Placental epithelial cell (primary cell): ENCODE data around the gene TFAP2B.

- CAGE, long polyA plus RNA: no peak
Observed at GRCh38 chr6:45566681-45567226, 189.0 kb upstream of the SUPT3H start.

DNA sequence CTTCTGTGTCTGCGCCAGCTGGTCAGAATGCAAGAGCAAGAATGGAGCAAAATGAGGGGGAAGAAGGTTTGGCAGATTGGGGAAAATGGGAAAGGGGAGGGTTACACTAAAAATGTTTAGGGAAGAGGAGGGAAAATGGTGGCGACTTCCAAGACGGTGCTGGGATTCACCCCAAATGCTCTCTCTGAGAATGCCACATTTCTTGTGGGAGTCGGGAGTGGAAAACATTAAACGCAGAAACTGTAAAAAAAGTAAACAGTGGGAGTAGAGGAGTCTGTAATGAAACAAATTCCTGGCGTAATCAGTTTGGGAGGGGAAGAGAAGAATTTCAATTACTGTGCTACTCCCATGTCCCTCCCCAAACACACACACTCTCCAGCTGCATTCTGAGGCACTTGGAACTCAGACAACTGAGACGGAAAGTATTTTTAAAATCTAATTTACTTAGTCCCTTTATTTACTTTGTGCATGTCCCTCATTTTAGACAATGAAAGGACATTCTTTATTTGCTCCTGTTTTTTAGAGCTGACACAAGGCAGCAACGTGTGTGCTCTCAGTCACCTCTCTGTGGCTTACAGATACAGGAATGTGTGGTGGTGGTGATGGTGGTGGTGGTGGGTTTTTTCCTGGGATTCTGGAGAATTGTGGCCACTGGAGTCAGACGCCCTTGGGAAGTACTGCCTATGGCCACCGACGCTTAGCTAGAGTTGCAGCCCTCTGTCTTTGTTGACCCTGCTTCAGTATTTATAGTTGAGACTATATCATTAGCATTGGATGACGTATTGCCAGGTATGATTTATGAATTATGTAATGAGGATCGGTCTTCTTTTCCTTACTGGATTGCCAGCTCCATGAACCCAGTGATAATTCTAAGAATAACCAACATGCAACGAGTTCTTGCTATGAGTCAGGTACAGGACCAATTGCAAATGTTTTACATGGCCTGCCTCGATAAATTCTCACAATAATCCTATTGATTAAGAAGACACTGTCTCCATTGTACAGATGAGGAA lies 63.8 kb downstream of the CLIC5 start:
- CAGE, long polyA plus RNA: no peak

- CAGE, long polyA plus RNA: no peak
Observed at GRCh38 chr6:46393417-46394223, 97.6 kb downstream of the RCAN2 start.

DNA sequence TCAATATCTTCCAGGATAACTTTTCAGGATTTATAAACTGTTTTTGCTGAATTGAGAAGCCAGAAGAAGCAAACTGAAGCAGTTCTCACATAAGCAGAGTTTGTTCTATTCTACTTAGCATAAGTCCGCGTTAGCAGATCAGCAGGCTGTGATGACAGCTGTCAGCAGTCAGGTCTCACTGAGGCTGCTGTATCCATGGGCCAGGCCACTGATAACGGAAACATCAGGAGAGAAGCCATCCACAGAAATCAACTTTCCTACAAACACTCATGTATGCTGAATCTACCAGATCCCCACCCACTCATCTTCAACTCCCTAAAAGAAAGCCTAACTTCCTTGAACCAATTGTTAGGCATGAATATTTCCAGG lies 6.8 kb downstream of the RCAN2 start:
- CAGE, long polyA plus RNA: no peak

DNA sequence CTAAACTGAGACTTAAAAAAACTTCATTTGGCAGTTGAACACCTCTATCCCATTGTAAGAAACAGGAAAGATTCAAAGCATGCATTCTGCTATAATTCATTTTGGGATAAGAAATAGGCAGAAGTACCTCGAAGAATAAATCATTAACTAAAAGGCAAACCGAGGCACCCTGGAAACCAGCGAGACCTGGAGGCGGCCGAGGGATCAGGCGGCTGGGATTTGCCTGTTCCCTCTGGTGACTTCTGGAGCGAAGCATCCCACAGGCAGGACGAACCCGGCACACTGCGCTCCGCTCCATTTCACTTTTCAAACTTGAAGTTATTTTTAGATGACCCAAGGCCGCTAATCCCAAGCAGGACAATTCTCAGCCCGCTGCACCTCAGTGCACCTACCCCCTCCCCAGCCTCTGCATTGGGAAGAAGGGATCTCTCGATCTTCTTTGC lies 920 bp downstream of the RCAN2 start:
- CAGE, long polyA plus RNA: no peak

GRCh38 chr6:46873047-46873762 lies 48.5 kb downstream of the ADGRF5 start:
- CAGE, long polyA plus RNA: no peak

DNA sequence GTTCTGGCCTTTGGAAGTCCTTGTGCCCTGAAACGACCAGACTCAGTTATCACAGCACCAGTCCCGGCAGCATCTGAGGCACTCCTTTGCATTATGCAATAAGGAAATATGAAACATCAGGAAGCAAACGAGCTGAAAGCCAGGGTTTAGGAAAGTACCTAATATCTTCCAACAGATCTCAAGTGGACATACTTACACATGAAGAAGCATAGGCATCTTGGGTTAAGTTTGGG lies 61.9 kb upstream of the ADGRF1 start:
- CAGE, long polyA plus RNA: no peak

DNA sequence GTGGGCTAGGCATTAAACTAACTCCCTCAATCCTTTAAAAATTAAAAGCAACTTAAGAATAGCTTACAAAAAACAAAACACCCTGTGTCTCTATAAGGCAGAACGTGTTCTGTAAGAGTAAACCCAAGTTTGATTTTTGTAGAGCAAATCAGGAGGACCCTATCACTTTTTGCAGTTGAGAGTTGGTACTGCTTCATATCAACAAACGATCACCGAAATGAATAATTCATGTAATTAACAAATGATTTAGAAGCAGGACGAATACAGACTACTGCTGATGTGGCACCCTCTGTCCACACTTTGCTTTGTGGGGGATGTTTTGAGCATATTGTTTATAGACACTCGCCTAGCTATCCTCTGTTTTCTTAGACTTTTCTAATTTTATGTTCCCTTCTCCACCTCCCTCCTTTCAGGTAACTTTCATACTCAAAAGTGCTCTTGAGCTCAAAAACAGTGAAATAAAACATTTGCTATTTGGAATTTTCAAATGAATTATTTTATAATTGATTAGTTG lies 1.5 kb downstream of the CD2AP start:
- CAGE, long polyA plus RNA: no peak

- CAGE, long polyA plus RNA: no peak
Observed at GRCh38 chr6:49565799-49566601, 15.5 kb downstream of the C6orf141 start.

- CAGE, long polyA plus RNA: no peak
Observed at GRCh38 chr6:50818300-50819007, at the start of gene TFAP2B. TFAP2B (plus strand) TSS chr6:50818871.

- CAGE, long polyA plus RNA: no peak
Observed at GRCh38 chr6:50849457-50850154, 30.9 kb downstream of the TFAP2B start.

DNA sequence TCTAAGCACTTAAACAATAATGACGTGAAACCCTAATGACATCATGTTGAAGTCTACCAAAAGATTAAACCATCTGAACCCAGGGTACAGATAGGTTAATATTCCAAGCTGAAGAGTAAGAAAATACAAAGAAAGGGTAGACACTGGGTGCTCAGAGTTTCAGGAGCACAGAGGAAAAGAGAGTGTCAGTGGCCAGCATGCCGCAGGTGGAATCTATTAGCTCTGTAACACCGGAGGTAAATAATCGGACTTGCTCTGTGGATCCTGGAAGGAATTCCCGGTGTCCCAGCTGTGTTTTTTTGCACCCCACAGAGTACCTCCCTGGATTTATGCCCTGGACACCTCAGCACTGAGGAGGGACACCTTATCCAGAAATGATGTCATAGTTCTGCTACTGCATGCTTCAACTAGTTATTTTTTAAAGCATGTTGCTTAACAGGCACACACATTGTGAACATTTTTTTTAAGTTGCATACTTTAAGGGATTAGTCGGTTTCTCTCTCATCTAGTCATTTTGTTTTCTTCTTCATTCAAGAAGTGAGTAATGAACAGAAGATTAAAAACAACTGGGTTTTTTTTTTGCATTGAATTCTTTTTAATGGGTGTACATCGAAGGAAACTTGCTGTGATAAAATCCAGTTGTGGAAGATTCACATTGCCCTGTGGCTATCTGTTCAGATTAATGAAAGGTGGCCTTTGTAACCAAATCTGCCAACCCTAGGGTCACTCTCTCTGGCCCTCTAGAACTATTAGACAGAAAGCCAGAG lies 573.0 kb downstream of the PKHD1 start:
- CAGE, long polyA plus RNA: no peak

- CAGE, long polyA plus RNA: no peak
Observed at GRCh38 chr6:51704895-51705289, 382.5 kb downstream of the PKHD1 start.

GRCh38 chr6:52330580-52331058 lies 31.3 kb upstream of the PAQR8 start:
- CAGE, long polyA plus RNA: no peak

DNA sequence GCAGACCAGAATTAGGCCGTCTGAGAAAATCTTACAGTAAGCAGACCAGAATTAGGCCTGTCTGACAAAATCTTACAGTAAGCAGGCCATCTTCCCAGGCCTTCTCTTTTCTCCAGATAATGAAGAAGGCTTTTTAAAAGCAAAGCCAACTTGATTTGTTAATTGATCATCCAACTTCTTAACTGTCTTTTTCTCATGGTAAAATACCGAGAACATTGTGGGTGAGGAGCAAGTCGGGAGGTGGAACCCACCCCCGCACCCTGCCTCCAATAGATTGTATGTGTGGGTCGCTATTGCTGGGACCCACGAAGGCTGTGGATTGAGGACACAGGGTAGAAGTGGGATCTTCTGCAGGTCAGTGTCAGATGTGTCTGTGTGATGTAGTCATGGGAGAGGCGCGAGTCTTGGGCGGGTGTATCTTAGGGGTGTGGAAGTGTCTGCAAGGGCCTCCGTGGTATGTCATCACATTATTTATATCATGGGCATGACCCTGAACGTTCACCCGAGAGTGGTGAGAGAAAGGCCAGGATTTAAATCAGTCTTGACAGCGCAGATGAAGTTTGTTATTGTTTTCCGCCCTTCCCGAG lies 597 bp upstream of the PAQR8 start:
- CAGE, long polyA plus RNA: no peak

DNA sequence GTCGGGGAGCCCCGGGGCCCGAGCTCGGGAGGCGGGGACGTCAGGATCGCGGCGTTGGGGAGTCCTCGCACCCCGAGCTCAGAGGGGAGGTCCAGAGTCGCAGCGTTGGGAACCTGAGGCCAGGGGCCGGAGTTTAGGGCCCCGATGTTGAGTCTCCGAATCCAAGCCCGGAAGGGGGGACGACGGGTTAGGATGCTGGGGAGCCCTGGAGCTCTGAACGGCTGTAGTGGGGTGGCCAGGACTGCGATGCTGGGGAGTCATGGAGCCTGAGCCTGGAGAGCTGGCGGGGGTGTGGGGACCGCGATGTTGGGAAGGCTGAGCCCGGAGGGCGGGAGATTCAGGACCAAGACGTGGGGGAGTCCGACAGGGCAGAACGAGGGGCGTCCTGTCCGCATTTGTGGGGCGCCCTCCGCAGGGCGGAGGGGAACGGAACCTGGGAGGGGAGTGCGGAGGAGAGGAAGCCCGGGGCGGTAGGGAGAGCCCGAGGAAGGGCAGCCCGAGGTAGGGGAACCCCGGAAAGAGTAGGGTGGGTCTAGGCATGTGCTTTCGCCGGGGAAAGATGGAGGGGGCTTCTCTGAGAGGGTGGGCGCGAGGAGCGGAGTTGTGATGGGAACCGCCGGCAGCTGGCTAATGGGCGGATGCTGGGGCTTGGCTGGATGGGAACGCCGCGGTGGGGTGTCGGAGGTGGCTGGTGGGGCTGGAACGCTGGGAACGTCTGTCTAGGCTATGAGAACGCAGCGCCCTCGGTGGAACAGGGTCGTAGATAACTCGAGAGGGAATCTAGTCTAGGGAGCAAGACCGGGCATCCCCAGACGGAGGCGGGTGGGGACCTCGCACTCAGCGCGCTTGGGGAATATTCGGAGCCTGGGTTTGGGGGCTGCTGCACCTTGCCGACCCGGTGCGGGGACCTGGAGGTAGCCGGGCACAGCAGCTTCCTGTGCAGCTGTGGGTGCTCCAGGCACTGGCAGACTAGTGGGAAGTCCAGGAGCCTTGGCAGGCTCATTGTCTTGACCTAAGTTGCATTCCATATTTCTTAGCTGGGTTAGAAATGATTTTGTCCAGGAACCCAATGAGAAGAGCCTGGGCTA lies 699 bp downstream of the PAQR8 start:
- CAGE, long polyA plus RNA: no peak

GRCh38 chr6:52522784-52523009 lies 54.2 kb downstream of the TRAM2 start:
- CAGE, long polyA plus RNA: no peak

- CAGE, long polyA plus RNA: no peak
Observed at GRCh38 chr6:52551901-52552774, 24.7 kb downstream of the TRAM2 start.

DNA sequence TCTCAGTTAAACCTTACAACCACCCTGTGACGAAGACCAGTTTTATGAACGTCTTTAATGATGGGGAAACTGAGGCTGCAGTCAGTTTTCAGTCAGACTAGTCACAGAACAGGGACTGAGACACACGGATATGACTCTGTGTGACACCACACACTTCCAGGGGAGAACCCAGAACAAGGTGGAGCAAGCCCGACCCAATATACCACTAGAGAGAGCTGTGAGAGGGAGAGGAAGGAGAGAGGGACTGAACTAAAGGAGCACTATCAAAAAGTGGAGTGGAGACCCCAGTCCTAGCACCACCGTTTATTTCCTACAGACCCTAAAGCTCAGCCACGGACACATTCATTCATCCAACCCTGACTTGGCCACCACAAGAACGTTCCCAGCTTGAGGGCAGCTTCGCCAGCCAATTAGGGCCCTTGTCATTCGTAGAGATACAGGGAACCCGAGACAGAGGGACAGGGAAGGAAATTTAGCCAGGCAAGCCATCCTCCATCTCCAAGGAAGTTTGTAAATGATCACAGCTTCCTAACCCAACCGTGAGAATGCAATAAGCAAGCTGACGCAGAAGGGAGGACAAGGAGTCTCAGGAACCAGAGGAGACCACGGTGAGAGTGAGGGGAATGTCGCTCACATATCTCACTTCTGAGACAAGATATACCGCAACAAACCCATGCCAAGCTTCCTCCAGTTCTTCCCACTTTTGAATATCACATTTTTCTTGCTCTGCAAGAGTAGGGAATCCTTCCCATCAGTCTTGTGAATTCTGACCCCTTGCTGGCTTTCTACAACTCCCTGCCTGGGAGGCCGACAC lies 1.5 kb downstream of the TRAM2 start:
- CAGE, long polyA plus RNA: no peak

GRCh38 chr6:52856106-52856625 lies 52.5 kb upstream of the GSTA1 start:
- CAGE, long polyA plus RNA: no peak